GM12878 (cell line): ENCODE measurements around a stretch of chr21.

DNA sequence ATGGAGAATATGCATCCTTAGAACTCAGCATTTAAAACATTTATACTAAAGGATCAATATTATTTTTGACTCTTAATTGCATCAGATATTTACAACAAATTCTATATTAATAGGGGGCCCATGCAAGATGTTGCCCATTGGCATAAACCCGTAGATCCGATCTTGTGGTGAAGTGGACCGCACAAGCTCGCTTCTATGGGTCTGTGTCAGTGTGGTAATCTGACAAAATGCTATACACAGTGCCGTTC is 809.1 kb downstream of the USP25 start:
- RAMPAGE, long total RNA = no peak
- RRBS, 2 experiments = no CpG with 5 or more reads among the region's 5 CpGs
CAGE:
- cytosol, long polyA minus RNA = no peak
- cytosol, long polyA plus RNA = no peak
- long polyA plus RNA = no peak
- nucleolus, long total RNA = no peak
- nucleus, long polyA plus RNA = no peak
- nucleus, long total RNA = no peak

DNA sequence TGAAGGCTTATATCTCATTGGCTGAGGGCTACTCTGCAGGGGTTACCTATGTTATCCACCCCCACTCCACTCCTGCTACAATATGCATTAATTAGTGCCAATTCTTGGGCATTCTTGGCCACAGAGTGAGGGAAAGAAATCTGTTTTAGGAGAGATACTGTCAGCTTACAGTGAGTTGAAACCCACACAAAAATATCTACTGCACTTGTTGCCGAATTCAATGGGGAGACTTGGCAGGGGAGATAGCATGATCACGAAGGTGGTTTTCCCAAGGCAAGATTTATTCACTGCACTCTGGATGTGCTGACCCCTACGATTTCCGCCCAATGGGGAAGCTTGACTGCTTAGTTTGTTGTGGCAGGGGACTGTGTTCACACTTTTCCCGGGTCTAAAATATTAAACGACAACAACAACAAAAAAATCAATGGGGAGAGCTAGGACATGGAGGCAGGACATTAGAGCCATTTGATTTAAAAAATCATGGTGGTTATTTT is 794.0 kb upstream of the CXADR start:
- RAMPAGE, long total RNA = no peak
- RRBS, 2 experiments = no CpG with 5 or more reads among the region's 6 CpGs
CAGE:
- cytosol, long polyA minus RNA = no peak
- cytosol, long polyA plus RNA = no peak
- long polyA plus RNA = no peak
- nucleolus, long total RNA = no peak
- nucleus, long polyA plus RNA = no peak
- nucleus, long total RNA = no peak

GRCh38 chr21:16838216-16838884 is 674.5 kb upstream of the CXADR start:
- RAMPAGE, long total RNA = no peak
- RRBS, 2 experiments = no CpG with 5 or more reads among the region's 3 CpGs
CAGE:
- cytosol, long polyA minus RNA = no peak
- cytosol, long polyA plus RNA = no peak
- long polyA plus RNA = no peak
- nucleolus, long total RNA = no peak
- nucleus, long polyA plus RNA = no peak
- nucleus, long total RNA = no peak

GRCh38 chr21:17127987-17128648 is 384.7 kb upstream of the CXADR start:
- RAMPAGE, long total RNA = no peak
- RRBS, 2 experiments = no CpG with 5 or more reads among the region's 5 CpGs
CAGE:
- cytosol, long polyA minus RNA = no peak
- cytosol, long polyA plus RNA = no peak
- long polyA plus RNA = no peak
- nucleolus, long total RNA = no peak
- nucleus, long polyA plus RNA = no peak
- nucleus, long total RNA = no peak

GRCh38 chr21:17429048-17429379 is 83.8 kb upstream of the CXADR start:
- RAMPAGE, long total RNA = no peak
- RRBS, 2 experiments = no CpG with 5 or more reads among the region's 5 CpGs
CAGE:
- cytosol, long polyA minus RNA = no peak
- cytosol, long polyA plus RNA = no peak
- long polyA plus RNA = no peak
- nucleolus, long total RNA = no peak
- nucleus, long polyA plus RNA = no peak
- nucleus, long total RNA = no peak

GRCh38 chr21:17466263-17466570 is 46.6 kb upstream of the CXADR start:
- RAMPAGE, long total RNA = no peak
- RRBS, 2 experiments = no CpG with 5 or more reads among the region's 1 CpG
CAGE:
- cytosol, long polyA minus RNA = no peak
- cytosol, long polyA plus RNA = no peak
- long polyA plus RNA = no peak
- nucleolus, long total RNA = no peak
- nucleus, long polyA plus RNA = no peak
- nucleus, long total RNA = no peak

DNA sequence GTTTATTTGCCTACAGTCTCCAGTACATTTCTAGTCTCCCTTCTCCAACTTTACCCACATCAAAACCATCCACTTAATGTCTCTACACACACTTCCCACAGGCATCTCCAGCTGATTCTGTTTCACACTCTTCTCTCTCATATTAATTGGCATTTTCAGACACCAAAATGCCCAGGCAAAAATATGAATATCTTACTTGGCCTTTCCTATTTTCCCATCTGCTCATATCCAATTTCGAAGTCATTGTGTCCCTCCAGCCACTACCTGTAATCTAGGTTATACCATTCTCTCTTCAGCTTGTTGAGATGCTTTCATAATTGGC is 9.9 kb downstream of the CXADR start:
- RAMPAGE, long total RNA = no peak
- RRBS, 2 experiments = no CpG with 5 or more reads among the region's 1 CpG
CAGE:
- cytosol, long polyA minus RNA = no peak
- cytosol, long polyA plus RNA = no peak
- long polyA plus RNA = no peak
- nucleolus, long total RNA = no peak
- nucleus, long polyA plus RNA = no peak
- nucleus, long total RNA = no peak

GRCh38 chr21:17775826-17776359 is 43.3 kb downstream of the C21orf91 start:
- RAMPAGE, long total RNA = no peak
- RRBS, 2 experiments = no CpG with 5 or more reads among the region's 10 CpGs
CAGE:
- cytosol, long polyA minus RNA = no peak
- cytosol, long polyA plus RNA = no peak
- long polyA plus RNA = no peak
- nucleolus, long total RNA = no peak
- nucleus, long polyA plus RNA = no peak
- nucleus, long total RNA = no peak

DNA sequence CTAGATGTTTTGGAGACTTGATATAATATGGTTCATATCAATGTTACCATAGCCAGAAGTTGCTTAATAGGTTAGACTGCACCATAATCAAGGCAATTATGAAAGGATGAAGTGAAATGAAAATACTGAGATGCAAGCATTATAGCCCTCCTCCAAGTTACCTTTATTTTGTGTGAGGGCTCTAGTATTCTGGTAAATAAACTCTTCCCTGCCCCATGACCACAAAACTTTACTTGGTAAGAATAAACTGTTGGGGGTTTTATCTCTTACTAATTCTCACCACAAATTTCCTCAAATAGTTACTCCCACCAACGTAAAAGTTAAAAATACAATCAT is 29.6 kb downstream of the C21orf91 start:
- RAMPAGE, long total RNA = no peak
- RRBS, 2 experiments = no CpG with 5 or more reads among the region's 1 CpG
CAGE:
- cytosol, long polyA minus RNA = no peak
- cytosol, long polyA plus RNA = start-site peak on the minus strand centred at position 151 of the sequence, 8 bp wide, 107 and 76 reads in 2 replicates; start-site peak on the minus strand centred at position 213 of the sequence, 10 bp wide, 34 and 29 reads in 2 replicates
- long polyA plus RNA = no peak
- nucleolus, long total RNA = no peak
- nucleus, long polyA plus RNA = start-site peak on the minus strand centred at position 150 of the sequence, 6 bp wide, 37 and 46 reads in 2 replicates
- nucleus, long total RNA = no peak

GRCh38 chr21:17793097-17794294 is 25.7 kb downstream of the C21orf91 start:
- RAMPAGE, long total RNA = no peak
- RRBS, 2 experiments = no CpG with 5 or more reads among the region's 9 CpGs
CAGE:
- cytosol, long polyA minus RNA = start-site peak on the minus strand at chr21:17793264-17793270, 32 reads; start-site peak on the minus strand at chr21:17793542-17793552, 37 reads
- cytosol, long polyA plus RNA = no peak
- long polyA plus RNA = no peak
- nucleolus, long total RNA = no peak
- nucleus, long polyA plus RNA = no peak
- nucleus, long total RNA = no peak

DNA sequence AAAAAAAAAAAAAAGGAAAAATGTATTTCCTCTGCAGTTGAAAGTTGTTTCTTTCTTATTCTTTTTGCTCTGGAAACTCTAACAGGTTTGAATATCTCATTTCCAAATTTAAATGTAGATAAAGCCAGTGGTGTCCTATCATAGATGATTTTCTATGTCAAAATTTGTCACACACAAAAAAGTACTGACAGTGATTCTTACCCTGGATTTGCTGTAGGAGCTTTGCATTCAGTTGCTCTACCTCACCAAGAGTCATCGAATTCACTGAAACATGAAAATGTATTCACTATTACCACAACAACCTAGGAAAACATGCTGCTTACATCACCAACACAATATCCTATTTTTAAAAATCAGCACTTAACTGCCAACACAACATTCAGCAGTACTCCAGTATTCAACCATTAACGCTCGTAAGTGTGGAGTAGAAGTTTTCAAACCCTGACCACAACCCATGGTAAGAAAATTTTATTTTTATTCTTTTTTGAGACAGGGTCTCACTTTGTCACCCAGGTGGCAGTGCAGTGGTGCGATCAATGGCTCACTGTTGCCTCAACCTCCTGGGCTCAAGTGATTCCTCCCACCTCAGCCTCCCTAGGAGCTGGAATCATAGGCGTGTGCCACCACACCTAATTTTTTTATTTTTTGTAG is 24.0 kb downstream of the C21orf91 start:
- RAMPAGE, long total RNA = no peak
- RRBS, 2 experiments = no CpG with 5 or more reads among the region's 5 CpGs
CAGE:
- cytosol, long polyA minus RNA = no peak
- cytosol, long polyA plus RNA = no peak
- long polyA plus RNA = no peak
- nucleolus, long total RNA = no peak
- nucleus, long polyA plus RNA = no peak
- nucleus, long total RNA = no peak

DNA sequence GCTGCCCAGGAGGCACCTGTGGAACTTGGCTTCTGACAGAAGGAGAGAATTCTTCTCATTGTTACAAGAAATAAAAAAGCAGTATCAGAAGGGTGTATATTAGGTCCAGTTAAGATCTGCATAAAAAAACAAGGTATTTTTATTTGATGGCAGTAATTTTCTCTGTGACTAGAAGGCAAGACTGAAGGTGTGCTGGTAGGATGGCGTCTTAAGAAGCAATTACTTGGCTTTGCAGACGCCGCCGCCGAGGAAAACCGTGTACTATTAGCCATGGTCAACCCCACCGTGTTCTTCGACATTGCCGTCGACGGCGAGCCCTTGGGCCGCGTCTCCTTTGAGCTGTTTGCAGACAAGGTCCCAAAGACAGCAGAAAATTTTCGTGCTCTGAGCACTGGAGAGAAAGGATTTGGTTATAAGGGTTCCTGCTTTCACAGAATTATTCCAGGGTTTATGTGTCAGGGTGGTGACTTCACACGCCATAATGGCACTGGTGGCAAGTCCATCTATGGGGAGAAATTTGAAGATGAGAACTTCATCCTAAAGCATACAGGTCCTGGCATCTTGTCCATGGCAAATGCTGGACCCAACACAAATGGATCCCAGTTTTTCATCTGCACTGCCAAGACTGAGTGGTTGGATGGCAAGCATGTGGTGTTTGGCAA is 454.1 kb upstream of the TMPRSS15 start:
- RAMPAGE, long total RNA = start-site peak on the plus strand centred at position 255 of the sequence, 58 bp wide, 19 and 16 reads in 2 replicates
- RRBS, 2 experiments = no CpG with 5 or more reads among the region's 16 CpGs
CAGE:
- cytosol, long polyA minus RNA = no peak
- cytosol, long polyA plus RNA = no peak
- long polyA plus RNA = no peak
- nucleolus, long total RNA = no peak
- nucleus, long polyA plus RNA = no peak
- nucleus, long total RNA = no peak

DNA sequence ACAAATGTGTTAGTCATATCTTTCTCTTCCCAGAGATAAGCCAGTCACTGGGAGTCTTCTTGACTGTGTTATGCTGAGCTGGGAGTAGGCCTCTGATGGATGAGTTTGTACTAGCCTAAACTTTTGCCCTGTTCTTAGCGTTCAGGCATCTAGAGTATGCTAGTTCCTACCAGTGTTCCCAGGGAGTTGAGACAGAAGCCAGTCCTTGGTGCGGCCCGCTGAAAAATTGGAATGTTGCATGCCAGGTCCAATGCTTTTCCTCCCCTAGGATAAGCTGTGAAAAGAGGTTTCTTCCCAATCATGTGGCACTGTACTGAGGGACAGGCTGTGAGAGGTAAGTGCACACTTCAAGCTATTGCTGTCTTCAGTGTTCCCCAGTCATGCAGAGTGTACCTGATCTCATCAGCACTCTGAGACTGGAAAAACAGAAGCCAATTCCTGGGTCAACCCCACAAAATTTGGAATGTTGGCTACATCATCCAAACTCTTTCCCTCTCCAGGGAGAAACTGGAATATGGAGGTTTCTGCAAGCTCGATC is 1202.4 kb downstream of the NCAM2 start:
- RAMPAGE, long total RNA = no peak
- RRBS, 2 experiments = no CpG with 5 or more reads among the region's 4 CpGs
CAGE:
- cytosol, long polyA minus RNA = no peak
- cytosol, long polyA plus RNA = no peak
- long polyA plus RNA = no peak
- nucleolus, long total RNA = no peak
- nucleus, long polyA plus RNA = no peak
- nucleus, long total RNA = no peak

DNA sequence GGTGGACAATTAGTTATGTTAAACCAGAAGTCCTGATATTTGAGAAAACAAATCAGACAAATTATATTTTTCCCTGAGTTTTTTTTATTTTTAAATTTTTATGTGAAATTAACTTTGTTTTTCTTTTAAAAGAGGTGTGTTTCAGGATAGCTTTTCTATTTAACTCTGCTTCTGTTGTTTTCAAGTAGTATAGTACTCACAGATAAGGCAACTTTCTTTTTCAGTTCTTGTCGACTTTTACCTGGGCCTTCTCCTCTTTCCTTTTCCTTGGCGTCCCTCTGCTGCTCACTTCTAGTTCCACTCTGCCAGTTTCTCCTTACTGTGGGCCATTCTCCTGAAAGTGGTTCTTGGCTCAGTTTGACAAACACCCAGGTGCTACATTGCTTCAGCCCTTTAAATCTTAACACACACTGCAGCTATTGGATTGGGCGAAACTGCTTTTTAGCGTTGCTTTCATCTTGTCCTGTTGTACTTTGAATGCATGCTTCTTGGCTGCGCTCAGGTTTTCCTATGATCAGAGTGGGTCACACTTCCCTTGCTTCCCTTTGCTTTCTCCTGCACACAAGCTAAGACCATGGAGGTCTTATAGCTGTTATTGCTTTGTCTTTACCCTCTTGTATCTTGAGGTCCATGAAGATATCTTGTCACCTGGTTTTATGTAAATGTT is 21.5 kb downstream of the GABPA start:
- RAMPAGE, long total RNA = no peak
- RRBS, 2 experiments = no CpG with 5 or more reads among the region's 5 CpGs
CAGE:
- cytosol, long polyA minus RNA = no peak
- cytosol, long polyA plus RNA = no peak
- long polyA plus RNA = no peak
- nucleolus, long total RNA = no peak
- nucleus, long polyA plus RNA = no peak
- nucleus, long total RNA = no peak

- RAMPAGE, long total RNA = no peak
- RRBS, 2 experiments = no CpG with 5 or more reads among the region's 6 CpGs
CAGE:
- cytosol, long polyA minus RNA = no peak
- cytosol, long polyA plus RNA = no peak
- long polyA plus RNA = no peak
- nucleolus, long total RNA = no peak
- nucleus, long polyA plus RNA = no peak
- nucleus, long total RNA = no peak
Observed at GRCh38 chr21:25790120-25790765, 55.5 kb downstream of the GABPA start.

DNA sequence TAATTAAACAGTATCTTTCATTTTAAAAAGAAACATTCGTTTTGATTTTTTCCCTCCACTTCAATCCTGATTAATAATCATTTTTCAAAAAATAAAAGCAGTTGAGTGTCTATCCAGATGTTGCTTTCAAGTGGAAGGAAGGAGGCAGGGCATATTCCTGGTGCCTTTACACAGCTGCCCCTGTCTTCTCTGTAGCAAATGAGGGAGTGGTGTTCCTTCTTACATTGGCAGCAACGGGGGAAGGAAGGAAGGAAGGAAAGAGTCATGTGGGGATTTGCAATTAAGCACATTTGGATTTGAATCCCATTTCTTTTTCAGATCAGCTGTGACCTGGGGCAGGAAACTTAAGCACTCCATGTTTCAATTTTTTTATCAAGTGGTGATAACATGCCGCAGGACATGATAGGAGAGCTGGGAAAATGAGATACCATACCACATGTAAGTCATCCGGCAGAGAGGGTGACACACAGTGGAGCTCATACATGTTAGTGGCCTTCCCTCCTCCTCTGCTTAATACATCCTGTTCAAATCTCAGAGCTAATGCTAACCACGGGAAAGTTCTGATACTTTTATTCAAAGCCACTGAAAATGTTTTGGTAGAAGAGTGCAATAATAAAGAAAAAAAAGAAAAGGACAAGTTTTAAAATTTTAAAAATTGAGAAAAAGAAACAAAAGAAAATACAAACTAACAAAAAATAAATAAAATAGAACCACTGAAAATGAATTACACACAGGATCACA is 186.8 kb downstream of the APP start:
- RAMPAGE, long total RNA = no peak
- RRBS, 2 experiments = no CpG with 5 or more reads among the region's 5 CpGs
CAGE:
- cytosol, long polyA minus RNA = no peak
- cytosol, long polyA plus RNA = no peak
- long polyA plus RNA = no peak
- nucleolus, long total RNA = no peak
- nucleus, long polyA plus RNA = no peak
- nucleus, long total RNA = no peak

DNA sequence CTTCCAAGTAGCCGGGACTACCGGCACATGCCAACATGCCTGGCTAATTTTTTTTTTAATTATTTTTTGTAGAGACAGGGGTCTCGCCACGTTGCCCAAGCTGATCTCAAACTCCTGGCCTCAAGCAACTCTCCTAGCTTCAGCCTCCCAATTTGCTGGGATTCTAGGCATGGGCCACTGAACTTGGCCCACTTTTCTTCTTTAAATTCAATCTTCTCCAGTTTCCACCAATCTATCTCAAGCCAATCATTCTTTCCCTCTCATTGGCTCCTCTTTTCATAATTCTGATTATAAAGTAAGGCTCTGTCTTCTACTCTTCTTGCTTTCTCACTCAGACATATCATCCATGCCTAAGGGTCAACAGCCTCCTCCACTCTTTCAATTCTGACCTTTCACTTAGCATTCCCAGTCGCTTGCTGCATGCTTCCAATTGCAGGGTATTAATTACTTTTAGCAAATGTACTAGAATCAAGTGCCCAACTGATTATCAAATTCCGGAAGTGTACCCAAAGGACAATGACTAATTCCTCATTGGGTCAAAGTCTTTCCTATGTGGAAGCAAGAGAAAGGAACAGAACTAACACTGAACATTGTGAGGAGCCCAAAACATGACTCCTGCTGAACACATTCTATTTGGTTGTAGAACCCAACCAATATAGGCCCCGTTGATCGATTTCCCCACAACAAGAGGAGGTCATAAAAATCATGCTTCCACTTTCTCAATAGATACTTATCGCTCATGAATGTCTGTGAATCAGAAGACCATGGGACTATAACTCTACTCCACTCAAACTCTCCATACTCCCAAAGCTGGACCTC is 101.9 kb downstream of the APP start:
- RAMPAGE, long total RNA = no peak
- RRBS, 2 experiments = no CpG with 5 or more reads among the region's 9 CpGs
CAGE:
- cytosol, long polyA minus RNA = no peak
- cytosol, long polyA plus RNA = no peak
- long polyA plus RNA = no peak
- nucleolus, long total RNA = no peak
- nucleus, long polyA plus RNA = no peak
- nucleus, long total RNA = no peak

DNA sequence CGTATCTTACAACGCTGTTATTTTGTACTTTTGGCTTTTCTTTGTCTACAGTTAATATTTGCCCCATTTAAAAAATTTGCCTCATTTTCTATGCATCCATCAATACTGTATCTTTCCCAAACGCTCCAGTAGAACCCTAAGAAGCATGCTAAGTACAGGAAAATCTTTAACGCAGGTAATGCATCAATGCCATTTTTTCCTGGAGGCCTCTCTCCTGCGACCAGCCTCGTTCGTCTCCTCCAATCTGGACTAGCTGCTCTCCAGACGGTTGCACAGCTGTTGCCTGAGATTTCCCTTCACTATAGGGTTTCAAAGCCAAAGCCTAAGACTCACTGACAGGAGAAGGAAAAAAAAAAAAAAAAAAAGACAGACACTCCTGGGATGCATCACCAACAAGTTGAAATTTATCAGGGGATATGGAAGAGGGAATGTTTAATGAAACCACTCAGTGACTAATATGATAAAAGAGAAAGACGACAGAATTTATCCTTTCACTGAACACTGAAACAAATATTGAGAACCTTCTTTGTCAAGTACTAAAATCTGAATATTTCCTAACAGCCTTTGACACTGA is 93.1 kb downstream of the APP start:
- RAMPAGE, long total RNA = no peak
- RRBS, 2 experiments = no CpG with 5 or more reads among the region's 9 CpGs
CAGE:
- cytosol, long polyA minus RNA = no peak
- cytosol, long polyA plus RNA = no peak
- long polyA plus RNA = no peak
- nucleolus, long total RNA = no peak
- nucleus, long polyA plus RNA = no peak
- nucleus, long total RNA = no peak

DNA sequence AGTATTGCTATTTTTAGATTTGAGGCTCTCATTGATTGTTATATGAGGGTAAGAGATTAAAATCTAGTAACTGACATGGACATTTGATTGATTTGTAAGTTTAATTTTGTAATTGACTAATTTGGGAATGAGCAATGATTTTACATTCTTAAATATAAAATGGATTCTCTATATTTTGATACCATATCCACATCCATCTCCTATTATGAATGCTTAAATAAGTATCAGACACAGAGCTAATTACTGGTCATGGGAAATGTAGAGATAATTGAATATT is 120.4 kb downstream of the CYYR1 start:
- RAMPAGE, long total RNA = no peak
CAGE:
- cytosol, long polyA minus RNA = no peak
- cytosol, long polyA plus RNA = no peak
- long polyA plus RNA = no peak
- nucleolus, long total RNA = no peak
- nucleus, long polyA plus RNA = no peak
- nucleus, long total RNA = no peak

DNA sequence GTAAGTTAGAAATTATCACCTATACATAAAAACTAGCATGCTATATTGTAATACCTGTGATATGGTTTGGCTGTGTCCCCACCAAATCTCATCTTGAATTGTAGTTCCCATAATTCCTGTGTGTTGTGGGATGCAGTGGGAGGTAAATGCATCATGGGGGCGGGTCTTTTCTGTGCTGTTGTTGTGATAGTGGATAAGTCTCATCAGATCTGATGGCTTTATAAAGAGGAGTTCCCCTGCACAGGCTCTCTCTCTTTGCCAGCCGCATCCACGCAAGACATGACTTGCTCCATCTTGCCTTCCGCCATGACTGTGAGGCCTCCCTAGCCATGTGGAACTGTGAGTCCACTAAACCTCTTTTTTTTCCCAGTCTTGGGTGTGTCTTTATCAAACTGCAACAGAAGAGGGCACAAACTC is 10.3 kb downstream of the ADAMTS1 start:
- RAMPAGE, long total RNA = no peak
- RRBS, 2 experiments = no CpG with 5 or more reads among the region's 4 CpGs
CAGE:
- cytosol, long polyA minus RNA = no peak
- cytosol, long polyA plus RNA = no peak
- long polyA plus RNA = no peak
- nucleolus, long total RNA = no peak
- nucleus, long polyA plus RNA = no peak
- nucleus, long total RNA = no peak